M059J (cell line): ENCODE measurements around the gene ACKR3.

DNA sequence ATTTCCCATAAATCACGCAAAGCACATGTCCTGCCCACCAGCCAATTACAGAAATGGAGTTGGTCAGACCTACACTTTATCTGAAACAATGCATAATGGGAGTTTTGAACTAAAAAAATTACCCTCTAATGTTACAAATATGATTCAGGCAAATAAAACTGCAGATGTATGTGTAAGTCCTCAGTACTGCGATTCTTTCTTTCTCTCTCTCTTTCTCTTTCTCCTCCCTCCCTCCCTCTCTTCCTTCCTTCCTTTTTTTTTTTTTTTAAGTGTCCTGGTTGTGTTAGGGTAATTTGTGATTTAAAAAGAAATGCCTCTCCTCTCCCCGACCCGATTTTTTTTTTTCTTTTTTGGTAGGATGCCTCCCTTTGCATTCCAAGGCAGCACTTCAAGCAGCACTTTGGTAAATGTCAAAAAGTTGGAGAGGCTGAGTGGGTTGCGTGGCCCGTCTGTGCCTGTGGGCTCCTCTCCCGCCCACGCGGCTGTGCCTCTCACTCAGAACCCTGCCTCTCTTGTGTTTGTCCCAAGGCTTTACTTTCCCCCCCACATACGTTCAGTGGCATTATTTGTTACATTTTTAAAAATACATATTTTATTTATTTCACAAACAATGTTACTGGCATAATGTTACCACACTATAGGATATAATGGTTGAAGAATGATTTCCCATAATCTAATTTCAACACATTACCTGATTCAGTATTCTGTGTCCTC lies 147.4 kb downstream of the AGAP1 start:
- RAMPAGE, long total RNA, result no peak

- RAMPAGE, long total RNA, result no peak
Observed at GRCh38 chr2:235692539-235693230, 198.8 kb downstream of the AGAP1 start.

GRCh38 chr2:236569293-236570382 lies at the start of gene ACKR3:
Gene ACKR3 (plus strand): TSS chr2:236569825.
- RAMPAGE, long total RNA, result no peak

GRCh38 chr2:236745649-236746169 lies 176.1 kb downstream of the ACKR3 start:
- RAMPAGE, long total RNA, result no peak

DNA sequence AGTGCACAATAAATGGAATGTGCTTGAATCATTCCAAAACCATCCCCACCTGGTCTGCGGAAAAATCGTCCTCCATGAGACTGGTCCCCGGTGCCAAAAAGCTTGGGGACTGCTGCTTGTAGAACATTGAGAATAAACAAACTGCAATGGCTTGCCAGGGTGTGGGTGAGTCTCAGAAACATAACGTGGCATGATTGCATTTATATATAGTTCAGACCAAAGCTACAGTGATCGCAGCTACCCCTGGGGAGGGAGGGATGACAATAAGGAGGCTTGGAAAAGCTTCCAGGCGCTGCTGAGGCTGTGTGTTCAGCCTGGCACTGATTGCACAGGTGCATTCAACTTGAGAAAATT lies 133.1 kb upstream of the COPS8 start:
- RAMPAGE, long total RNA, result no peak

DNA sequence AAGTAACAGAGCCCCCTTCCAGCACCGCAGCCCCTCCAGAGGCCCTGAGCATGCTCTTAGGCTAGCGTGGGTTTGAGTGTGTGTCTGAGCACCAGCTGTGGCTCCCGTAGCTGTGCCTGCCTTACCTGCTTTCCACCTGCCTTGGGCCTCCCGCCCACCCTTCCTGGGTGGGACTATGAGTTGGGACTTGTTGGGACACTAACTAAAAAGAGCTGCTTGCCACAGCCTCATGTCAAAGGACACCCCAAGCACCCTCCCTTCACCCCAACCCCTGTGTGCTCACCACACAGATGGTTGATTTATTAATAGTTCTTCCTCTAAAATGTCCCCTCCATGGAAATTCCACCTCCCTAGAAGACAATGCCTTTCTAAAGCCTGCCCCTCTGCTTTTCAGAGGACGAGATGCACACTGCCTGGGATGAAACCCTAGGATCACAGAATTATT lies 116.4 kb upstream of the COPS8 start:
- RAMPAGE, long total RNA, result no peak

GRCh38 chr2:237091495-237092402 lies 6.1 kb downstream of the COPS8 start:
- RAMPAGE, long total RNA, result no peak

- RAMPAGE, long total RNA, result no peak
Observed at GRCh38 chr2:237117948-237118432, 32.3 kb downstream of the COPS8 start.

DNA sequence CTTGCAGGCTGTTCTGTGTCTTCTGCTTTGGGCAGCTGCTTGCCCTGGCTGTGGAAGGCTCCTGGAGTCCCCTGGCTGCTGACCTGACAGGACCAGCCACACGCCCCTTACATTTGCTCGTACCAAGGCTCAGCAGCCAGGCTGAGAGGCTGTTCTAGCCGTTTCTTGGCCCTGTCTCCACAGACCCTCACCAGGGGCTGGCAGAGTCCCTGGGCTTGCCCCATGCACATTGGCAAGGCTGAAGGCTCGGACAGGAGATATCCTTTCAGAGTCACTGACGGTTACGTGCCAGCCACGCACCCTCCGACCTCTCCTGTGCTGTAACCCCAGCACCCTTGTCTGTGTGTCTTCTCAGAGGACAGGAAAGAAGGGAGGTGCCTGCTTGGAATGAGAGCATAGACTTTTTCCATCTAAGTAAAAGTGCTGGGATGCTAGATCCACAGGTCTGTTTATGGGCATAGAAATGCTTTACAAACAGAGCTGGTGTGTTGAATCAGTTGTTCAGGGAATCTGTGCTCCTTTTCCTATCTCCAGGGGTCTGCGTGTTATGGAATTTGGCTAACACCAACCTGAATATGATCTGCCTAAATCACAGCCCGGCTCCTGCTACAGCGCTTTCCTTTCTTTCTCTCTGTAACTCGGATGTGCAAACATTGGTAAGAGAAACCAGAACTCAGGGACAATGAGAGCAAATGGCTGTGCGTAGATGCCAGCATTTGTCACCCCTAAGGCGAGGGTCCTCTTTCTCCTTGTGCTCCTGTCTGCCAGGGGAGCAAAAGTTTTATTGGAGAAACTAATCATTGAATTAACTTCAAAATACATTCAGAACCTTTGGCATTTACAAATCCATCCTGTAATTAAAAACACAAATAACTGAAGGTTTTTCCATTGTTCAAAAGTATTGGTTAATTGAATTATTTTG lies 41.0 kb downstream of the COPS8 start:
- RAMPAGE, long total RNA, result no peak

DNA sequence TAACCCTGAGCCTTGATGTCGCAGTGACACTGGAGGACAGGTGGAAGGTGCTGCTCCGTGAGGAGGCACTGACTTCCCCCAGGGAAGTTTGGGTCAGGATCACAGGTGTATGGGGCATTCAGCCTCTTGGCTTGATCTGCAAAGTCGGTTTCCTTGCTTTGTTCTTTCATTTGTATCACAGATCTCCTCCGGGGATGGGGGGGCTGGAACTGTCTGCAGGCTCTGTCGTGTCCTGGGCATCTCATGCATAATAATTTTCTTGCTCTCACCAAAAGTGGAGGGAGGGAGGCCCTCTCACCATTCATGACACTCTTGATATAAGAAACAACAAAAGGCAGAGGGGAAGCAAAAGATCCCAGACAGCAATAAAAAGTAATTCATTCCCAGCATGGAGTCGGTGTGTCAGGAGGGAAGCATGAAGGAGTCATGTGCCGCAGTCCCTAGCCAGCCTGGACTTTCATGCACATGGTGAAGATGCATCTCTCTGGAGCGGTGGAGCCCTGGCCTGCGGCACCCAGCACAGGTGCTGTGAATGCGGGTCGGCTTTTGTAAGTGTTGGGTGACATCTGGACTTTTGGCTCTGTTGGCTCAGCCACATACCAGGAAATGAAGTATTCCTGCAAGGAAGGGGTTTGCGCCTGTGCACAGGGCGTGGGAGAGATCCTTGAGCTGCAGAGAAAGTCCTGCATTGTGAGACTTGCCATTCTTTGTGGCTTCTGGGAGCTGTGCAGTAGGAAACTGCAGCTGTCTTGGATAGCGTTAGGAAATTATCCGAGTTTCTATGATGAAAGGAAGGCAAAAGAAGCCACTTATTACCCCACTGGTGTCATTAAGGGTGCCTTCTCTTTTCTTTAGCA lies 119.3 kb downstream of the COPS8 start:
- RAMPAGE, long total RNA, result no peak

- RAMPAGE, long total RNA, result no peak
Observed at GRCh38 chr2:237278337-237279013, 135.5 kb downstream of the COL6A3 start.

- RAMPAGE, long total RNA, result no peak
Observed at GRCh38 chr2:237290961-237291991, 122.7 kb downstream of the COL6A3 start.

DNA sequence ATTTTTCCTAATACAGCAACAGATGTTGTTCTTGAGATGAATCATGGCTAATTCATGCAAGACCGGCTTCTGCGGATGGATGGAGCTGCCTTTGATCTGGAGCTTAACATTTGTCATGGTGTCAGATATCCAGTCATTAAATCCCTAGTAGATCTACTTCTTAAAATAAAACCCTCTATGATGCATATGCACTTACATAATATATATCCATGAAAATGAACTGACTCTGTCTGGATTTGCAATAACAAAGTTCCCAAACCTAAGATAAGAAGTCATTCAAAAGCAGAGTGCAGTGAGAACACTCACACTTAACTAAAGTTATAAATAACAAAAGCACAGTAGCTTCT lies 114.0 kb downstream of the COL6A3 start:
- RAMPAGE, long total RNA, result no peak

DNA sequence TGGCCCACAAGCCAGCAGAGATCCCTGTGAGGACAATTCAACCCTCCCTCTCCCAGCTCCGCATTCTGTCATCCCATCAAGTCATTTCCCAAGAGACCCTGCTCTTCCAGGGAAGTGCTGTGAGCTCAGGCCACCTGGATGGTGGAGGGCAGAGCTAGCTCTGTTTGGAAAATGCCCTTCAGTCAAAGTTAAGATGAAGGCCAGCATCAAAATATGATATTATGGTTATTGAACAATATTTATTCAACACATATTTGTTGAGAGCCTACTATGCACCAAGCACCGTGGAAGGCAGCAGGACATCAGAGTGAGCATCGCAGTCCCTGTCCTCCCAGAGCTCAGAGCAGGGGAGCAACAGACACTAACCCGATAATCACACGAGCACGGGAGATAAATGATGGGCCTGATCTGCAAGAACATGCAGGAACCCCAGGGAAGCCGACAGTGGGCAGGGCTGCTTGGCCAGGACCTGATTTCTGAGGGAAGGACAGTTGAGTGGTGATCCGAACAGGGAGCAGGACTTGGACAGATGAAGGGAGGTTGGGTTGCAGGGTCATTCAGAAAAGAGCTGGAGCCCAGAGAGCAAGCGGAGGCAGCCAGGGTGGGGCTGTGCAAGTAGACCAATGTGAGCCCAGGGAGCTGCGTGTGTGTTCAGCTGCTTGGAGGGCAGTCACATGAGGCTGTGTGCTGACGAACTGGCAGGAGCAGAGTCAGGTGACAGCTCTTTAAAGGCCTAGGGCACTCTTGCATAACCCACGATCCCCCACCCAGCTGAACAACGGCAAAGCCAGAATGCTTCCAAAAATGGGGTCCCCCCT lies 4.8 kb upstream of the MLPH start:
- RAMPAGE, long total RNA, result no peak

DNA sequence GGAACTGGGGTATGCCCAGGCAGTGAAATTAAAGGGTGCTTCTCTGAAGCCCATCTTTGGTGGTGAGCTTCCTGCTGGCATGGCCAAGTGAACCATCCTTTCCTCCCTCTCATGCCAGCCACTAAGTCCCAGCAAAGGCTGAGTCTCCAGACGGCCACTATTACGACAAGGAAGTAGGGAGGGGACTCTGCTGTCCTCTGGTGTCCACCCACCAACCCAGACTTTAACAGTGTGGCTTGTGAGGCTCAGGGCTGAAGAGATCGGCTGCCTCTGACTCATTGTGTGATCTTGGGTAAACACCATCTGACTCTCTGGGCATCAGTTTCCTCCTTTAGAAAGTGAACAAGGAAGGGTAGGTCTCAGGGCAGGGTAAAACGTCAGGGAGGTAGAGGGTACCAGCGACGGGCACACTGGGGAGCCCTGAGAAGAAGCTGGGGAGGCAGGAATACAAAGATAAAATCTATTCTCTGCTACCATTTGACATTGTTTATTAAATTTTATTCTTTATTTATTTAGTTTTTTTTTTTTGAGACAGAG lies 3.7 kb upstream of the MLPH start:
- RAMPAGE, long total RNA, result no peak

DNA sequence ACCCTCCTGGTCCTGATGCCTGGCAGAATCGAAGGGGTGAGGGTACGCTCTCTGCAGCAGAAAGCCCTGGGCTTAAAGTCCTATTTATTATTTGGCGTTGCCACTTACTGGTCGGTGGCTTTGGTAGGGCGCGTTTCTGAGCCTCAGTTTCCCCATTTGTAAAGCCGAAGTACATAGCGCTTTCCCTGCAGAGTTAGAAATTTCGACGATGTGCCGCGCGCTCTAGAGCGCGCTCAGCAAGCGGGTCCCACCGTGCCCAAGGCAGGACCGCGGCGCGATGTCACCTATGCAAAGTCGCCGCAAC lies 396 bp upstream of the MLPH start:
- RAMPAGE, long total RNA, result no peak

DNA sequence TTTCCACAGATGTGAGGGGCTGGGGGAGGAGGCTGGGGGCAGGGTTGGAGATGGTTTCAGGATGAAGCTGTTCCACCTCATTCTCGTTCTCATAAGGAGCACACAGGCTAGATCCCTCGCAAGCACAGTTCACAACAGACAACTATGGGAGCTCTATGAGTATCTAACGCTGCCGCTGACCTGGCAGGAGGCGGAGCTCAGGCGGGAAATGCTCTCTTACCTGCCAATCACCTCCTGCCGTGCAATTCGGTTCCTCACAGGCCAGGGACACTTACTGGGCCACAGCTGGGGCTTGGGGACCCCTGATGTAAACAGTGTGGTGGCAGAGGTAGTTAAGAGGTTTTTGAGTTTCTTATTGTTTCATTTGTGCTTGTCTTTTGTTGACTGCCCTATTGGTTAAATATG lies 9.9 kb downstream of the MLPH start:
- RAMPAGE, long total RNA, result no peak

DNA sequence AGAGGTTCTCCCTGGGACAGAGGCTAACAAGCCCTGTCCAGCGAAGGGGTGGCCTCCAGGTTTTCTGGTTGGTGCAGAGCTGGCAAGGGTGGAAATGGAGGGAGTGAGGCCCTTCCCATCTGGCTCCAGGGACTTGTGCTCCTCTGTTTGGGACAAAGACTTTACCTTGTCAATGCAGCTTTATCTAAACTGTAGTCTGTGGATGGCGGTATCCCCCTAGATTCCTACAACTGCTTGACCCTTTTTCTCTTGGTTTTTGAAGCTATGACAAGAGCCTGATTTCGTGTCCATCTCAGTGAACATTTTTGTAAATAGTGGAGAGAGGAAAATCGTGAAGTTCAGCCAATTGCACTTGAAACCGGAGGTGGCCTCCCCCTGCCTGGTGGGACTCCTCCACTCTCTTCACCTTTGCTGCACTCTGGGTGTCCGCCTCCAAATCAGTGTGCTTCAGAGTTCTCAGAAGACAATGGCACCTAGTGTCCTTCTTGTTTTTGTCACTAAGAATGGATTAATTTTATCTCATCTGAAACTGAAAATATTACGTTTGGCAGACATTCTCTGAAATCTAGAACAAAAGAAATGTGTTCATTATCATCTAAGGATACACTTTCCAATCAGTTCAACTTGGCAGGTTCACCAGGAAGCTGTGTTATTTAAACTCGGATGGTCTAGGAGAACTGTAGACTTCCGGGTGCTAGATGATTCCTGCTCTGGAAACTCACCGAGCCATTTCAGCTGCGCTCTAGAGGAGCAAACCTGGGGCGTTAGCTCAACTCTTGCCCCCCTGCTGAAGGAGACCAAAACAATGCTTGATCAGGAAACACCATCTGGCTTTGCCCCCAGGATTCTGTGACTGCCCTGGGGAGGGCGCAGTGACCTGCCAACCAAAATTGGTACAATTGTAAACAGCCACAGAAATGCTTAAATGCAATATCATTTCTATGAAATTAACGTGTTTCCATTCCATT lies 22.6 kb downstream of the MLPH start:
- RAMPAGE, long total RNA, result no peak

GRCh38 chr2:237682895-237683577 lies 55.6 kb downstream of the LRRFIP1 start:
- RAMPAGE, long total RNA, result no peak

- RAMPAGE, long total RNA, result no peak
Observed at GRCh38 chr2:237711211-237712005, 84.0 kb downstream of the LRRFIP1 start.